ENCODE measurements around a stretch of chr7.

- PRO-cap = no peak
These were observed 162.6 kb downstream of the AVL9 start for GRCh38 chr7:32657904-32658354.

DNA sequence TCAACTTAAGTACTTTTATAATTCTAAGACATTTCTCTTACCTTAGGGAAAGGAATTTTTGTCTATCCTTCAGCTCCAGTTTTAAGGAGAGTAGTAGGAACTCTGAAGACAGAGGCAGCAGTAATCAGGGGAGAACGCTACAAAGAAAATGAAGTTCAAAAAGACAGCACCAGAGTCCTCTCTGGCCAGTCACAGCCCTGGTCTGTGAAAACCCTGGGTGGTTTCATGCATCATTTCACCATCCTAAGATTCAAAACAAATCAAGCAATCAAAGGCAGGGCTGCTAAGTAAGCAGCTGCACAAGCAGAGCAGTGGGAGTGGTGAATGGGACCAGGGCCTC, 175.2 kb downstream of the AVL9 start:
- PRO-cap = no peak

- PRO-cap = no peak
These were observed 26.4 kb downstream of the KBTBD2 start for GRCh38 chr7:32864806-32865890.

DNA sequence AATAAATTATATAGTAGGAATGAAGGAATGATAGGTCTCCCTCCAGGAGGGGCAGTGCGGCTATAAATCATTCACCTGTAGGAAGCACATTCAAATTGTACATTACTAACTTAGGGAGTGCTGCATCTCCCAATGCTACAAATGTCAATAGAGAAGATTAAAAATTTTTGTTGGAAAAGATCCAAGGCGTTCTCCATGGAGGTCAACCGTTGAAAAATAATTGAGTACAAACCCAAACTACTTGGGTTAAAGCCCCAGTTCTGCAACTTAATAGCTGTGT, 4.1 kb downstream of the KBTBD2 start:
- PRO-cap = no peak

GRCh38 chr7:33130223-33130569, 832 bp downstream of the BBS9 start:
- PRO-cap = no peak

DNA sequence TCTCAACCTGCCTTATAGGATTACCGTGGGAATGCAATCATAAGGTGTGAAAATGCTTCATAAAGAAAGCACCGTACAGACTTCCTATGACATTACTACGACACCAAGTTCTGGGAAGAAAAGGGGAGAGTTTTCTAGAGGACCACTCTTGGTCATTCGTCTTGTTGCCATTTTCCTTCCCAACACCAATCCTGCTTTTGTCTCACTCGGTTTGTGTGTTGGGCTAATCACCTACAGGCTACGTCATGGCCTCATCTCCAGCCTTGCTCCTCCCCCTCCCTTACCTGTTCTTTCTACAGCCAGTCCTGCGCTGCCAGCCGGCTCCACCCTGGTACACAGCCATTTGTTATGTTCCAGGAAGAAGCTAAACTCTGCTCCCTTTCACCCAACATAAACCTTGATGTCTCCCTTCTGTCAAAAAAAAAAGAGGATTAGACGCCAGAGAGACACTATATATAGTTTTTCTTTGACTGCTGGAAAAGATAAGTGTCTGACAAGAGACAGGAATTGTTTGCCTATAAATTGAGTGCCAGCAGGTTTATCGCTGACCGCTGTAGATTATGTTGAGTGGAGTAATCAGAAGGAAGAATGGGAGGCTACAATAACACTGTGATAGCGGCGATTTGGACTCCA, 171.5 kb upstream of the BMPER start:
- PRO-cap = bidirectional peak, plus-strand start at position 316 of the sequence, minus-strand start at position 187 of the sequence

GRCh38 chr7:35092745-35093084, 55.4 kb upstream of the DPY19L1 start:
- PRO-cap = no peak

GRCh38 chr7:35186746-35187430, 67.0 kb downstream of the TBX20 start:
- PRO-cap = no peak

DNA sequence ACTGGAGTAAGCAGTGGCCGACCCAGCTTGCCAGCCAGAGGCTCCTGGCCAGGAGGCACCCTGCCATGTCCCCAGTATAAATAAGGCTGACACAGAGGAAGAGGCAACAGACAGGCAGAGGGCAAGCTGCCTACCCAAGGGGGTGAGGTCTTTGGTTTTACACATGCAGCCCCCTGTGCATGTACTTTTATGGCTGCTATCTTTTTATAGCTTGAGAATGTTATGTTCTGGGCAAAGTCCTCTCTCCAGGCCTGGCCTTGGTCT, 102.7 kb upstream of the TBX20 start:
- PRO-cap = no peak

DNA sequence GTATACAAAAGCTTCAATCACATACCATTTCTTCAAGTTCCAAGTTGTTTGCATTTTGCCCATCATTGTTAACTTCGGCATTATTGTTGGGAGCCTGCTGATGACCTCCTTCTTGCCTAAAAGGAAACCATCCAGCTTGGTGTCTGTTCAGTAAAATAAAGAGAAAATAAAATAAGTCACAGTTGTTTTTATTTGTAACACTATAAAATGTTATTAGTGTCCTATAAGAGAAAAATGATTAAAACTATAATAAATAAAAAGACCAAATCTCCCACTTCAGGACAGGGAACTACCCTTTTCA, 60.7 kb downstream of the HERPUD2 start:
- PRO-cap = no peak

DNA sequence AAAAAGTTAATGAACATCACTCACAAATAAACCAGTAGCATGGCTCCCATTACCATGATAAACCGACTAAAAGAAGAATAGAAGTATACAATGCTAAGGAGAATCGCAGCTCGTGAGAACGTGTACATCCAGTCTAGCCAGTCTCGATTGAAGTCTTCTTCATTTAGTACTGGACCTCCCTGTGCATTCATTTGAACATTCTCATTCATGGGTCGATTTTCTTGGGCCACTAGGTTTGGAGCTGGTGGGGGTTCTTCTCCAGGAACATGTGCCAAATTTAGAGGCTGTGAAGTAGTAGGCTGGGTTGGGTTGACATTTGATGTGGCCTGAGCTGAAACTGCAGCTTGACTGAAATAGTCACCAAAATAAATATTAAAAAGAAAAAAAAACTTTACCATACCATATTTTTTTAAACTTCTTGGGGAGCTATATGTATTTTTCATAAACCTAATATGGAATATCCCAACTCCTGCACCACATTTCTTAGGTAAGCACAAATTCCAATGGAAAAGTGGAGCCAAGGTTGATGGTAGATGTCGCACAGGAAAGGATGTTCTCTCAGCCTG, 59.7 kb downstream of the HERPUD2 start:
- PRO-cap = no peak

DNA sequence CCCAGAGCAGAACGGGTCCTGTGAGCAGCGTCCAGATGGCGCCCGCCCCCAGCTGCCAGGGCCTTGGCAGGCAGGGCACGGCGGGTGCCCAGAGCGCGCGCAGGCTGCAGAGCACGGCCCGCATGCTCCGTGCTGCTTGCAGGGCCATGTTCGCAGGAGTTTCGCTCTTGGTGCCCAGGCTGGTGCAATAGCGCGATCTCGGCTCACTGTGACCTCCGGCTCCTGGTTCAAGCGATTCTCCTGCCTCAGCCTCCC, 32.4 kb upstream of the SEPTIN7 start:
- PRO-cap = no peak

DNA sequence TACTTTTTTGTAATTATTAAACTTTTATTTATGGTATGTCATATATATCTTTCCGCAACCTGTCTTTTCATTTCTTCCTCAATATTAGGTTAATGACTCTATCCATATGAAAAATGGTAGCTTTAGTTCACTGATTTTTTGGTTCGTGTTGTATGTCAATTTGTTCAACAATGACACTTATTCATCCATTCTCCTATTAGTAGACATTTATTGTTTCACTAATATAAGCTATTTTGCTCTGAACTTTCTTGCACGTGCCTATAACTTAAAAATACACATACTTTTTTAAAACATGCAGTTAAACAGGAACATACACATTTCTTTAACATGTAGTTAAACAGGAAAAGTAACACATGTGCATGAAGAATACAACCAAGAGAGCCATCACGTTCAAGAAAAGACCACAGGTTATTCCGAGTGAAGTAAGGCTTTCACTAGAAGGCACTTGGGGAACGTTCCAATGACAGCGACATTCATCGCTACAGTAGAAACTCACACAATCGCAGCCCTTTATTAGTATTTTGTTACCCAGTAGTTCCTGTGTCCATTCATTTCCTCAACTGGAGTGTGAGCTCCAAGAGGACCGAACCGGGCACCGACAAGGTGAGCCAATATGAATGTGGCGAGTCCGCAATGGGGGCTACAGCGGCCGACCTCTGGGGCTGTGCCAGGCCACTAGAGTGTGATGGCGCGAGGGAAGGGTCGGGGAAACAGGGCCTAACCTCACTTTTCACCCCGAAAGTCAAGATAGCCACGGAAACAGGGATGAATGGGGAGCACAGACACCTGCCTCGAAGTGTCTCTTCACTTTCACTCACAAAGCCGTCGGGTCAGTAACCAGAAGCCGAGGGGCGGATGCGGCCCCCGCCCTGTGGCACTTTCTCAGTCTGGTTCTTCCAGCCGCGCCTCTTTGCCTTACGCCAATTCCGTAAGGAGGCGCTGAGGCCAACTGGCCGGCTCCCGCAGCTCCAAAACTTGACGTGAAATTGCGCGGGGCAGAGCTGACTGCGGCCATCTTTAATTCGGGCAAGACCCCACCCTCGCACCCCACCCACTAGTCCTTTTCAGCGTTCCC, 820 bp upstream of the SEPTIN7 start:
- PRO-cap = unidirectional peak, plus-strand start at position 437 of the sequence

DNA sequence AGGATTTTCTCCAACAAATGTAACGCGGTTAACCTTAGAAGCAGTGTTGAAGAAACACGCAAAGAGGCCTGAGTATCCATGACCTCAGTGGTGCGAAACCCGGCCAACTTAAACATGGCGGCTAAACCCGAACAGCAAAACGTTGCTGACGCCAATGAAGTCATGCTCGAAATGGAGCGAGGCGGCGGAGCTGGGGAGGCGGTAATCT, 178 bp upstream of the SEPTIN7 start:
- PRO-cap = bidirectional peak, plus-strand start outside the sequence, minus-strand start at position 156 of the sequence

DNA sequence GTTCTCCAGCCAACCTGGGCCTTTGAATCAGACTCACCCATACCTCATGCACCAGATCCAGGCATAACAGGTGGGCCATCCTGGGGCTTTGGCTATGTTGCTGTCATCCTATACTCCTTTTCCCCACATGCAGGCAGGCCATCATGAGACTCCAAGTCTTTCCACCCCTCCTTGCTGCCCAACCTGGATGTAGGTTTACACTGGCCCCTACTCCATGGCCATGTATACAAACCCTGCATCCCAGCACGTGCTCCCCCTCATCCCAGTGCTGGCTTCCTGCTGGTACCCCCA, 171.5 kb upstream of the EEPD1 start:
- PRO-cap = no peak

DNA sequence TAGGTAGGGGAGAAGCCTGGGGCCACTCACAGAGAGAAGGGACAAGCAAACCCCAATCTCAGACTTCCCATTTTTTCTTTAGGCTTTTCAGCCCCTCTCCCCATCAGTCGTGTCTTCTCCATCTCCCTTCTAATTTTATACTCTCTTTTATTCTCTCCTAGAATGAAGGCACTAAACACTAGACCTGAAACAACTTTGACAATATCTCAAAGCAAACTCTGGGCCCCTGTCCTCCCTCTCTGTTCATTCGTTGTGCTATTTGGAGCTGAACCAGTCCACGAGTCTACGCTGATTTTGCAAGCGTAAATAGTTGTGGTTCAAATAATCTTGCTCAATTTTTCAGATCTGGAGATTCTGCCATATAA, 105.1 kb upstream of the EEPD1 start:
- PRO-cap = no peak

GRCh38 chr7:36116444-36116927, 36.6 kb upstream of the EEPD1 start:
- PRO-cap = bidirectional peak, plus-strand start at chr7:36116814, minus-strand start at chr7:36116626

GRCh38 chr7:36219217-36220093, 66.4 kb downstream of the EEPD1 start:
- PRO-cap = no peak

- PRO-cap = no peak
These were observed 53.9 kb downstream of the ANLN start for GRCh38 chr7:36443674-36443905.

- PRO-cap = no peak
These were observed 71.2 kb downstream of the ANLN start for GRCh38 chr7:36460768-36461314.

Data from left colon (tissue), 1 donor.